Foreskin fibroblast (primary cell): ENCODE data around the genes MBD6 and ARHGEF25.

DNA sequence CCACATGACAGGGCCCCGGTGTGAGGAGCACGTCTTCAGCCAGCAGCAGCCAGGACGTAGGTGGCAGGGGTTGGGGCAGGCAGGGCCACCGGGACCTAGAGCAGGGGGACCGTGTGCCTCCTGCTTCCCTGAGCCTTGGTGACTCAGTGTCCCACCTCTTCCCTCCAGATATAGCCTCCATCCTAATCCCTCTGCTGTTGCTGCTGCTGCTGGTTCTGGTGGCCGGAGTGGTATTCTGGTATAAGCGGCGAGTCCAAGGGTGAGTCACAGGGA, 4.9 kb upstream of the NXPH4 start:
- RRBS, result 87% methylated on average over 4 of the region's 8 CpGs

DNA sequence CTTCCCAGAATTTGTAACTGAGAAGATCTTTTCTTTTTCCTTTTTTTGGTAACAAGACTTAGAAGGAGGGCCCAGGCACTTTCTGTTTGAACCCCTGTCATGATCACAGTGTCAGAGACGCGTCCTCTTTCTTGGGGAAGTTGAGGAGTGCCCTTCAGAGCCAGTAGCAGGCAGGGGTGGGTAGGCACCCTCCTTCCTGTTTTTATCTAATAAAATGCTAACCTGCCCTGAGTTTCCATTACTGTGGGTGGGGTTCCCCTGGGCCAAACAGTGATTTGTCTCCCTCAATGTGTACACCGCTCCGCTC, 2.5 kb downstream of the NDUFA4L2 start:
- RRBS, result no CpG with 5 or more reads among the region's 4 CpGs

GRCh38 chr12:57261372-57261930, 10.5 kb upstream of the STAC3 start:
- RRBS, result no CpG with 5 or more reads among the region's 3 CpGs

- RRBS, result no CpG with 5 or more reads among the region's 6 CpGs
Measured at GRCh38 chr12:57341091-57341624, 89.7 kb downstream of the R3HDM2 start.

GRCh38 chr12:57341625-57342912, 88.8 kb downstream of the R3HDM2 start:
- RRBS, result no CpG with 5 or more reads among the region's 12 CpGs

GRCh38 chr12:57409026-57409613, 21.7 kb downstream of the R3HDM2 start:
- RRBS, result no CpG with 5 or more reads among the region's 1 CpG

GRCh38 chr12:57439062-57439550, 4.5 kb downstream of the INHBC start:
- RRBS, result no CpG with 5 or more reads among the region's 2 CpGs

DNA sequence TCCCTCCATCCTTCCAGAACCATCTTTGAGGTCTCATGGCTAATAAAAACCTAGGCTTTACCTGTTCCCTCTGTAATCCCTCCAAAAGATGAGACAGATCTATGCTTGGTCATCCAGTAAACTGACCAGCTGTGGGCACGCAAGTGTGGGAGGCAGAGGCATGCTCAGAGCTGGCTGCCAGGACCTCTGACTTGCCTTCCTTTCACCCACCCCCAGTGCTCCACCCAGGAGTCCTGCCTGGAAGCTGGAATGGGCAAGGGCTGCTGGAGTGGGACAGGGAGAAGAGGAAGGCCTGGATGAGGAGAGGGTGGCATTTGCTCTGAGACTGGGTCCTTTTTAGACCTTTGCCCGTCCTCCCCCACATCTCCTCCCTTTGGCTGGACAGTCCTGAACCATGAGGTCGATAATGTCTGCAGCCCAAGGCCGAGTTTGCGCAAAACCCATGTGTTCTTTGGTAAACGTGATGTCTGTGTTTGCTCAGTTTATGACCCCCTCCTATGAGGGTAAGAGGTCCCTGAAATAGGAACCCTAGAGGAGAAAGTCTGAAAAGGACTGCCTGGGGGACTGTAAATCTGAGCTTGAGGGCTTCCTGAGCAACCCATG, 3.9 kb upstream of the INHBE start:
- RRBS, result no CpG with 5 or more reads among the region's 6 CpGs

DNA sequence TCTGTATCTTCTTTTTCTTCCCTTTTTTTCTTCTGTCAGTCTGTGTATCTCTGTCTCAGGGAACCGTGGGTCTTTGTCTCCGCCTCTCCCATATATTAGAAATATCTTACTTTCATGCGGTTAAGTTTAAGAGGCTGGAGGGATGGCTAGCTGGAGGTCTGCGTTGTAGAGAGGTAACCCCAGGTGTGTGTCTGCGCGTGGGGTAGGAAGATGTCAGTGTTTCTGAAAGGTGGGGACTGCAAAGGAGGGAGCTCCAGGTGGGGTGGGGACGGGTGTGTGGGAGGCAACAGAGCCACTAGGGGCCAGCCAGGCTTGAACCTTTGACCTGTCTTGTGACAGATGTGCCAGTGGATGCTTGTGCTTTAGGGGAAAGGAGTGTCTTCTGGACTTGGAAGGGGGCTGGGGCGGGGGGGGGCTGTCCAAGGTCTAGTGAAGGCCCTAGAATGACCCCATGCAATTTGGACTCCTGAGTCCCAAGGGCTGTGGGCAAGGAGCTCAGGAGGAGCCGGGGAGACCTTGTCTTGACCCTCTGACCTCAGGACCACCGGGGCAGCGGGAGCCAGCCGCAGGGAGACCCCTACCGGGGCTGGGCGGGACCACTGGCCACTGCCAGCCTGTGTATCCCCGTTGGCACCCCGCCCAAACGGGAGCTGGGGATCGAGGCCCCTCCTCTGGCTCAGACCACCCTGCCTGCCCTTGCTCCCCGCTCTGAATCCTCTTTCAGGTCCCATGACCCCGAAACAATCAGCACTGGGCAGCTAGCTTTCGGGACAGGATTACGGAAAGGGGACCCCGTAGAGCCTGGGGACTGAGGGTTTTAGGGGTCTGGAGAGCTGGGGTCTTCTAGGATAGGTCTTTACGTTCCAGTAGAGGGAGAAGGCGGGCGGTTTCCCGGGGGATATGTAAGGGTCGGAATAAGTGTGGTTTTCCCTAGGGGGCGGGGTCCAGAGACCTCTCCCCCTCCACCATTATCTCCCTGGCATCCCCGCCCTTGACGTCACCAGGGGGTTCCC, 1.1 kb downstream of the GLI1 start:
- RRBS, result 0% methylated on average over 4 of the region's 31 CpGs

GRCh38 chr12:57475646-57476655, 3.7 kb downstream of the ARHGAP9 start:
- RRBS, result 2% methylated on average over 7 of the region's 68 CpGs

DNA sequence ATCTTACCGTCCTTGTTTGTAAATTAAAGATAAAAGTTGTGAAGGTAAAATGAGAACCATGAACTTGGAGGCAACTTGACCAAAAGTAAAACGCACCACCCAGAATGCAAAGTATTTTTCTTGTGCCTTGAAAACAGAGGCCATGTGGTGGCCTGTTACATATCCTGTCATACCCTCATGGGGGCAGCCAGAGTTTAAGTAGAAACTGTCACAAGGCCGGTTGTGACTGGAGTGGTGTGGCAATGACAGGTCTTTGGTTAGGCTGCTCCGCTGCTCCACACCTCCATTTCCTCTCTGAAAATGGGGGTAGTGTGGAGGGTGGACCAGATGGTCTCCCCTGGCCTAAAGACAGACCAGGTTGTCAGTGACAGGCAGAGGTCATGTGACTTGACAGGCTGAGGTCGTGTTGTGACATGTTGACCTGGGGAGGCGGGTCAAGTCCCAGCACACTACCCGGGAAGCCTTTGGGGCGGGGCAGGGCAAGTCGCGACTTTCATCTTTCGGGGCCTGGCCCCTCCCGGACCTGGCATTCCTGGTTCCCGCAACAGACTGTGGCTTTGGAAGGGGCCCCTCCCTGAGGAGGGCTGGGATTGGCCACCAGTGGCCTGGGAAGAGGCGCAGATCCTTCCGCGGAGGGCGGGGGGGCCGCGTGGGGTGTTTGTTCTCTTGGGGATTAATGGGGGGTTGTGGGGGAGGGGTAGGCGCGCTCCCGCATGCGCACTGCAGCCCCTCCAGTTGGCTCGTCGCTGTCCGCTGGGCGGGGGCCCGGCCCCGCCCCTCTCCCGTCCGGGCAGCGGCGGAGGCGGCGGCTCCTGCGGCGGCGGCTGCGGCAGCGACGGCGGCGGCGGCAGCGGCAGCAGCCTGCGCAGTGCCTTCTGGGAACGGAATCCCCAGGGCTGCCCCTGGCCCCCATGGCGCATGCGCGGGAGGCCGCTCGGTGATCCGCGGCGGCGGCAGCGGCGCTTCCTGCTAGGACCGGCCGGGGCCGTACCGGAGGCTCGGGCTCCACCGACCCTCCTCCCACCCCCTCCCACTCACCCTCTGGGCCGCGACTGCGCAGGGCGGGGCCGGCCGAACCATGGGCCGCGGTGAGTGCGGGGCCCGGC, at the start of gene MBD6:
Gene MBD6 (plus strand): TSS at position 901 of the 1,106 bp plus-strand sequence.
- RRBS, result 2% methylated on average over 14 of the region's 74 CpGs

- RRBS, result no CpG with 5 or more reads among the region's 15 CpGs
Measured at GRCh38 chr12:57525950-57527170, 3.7 kb downstream of the MBD6 start.

DNA sequence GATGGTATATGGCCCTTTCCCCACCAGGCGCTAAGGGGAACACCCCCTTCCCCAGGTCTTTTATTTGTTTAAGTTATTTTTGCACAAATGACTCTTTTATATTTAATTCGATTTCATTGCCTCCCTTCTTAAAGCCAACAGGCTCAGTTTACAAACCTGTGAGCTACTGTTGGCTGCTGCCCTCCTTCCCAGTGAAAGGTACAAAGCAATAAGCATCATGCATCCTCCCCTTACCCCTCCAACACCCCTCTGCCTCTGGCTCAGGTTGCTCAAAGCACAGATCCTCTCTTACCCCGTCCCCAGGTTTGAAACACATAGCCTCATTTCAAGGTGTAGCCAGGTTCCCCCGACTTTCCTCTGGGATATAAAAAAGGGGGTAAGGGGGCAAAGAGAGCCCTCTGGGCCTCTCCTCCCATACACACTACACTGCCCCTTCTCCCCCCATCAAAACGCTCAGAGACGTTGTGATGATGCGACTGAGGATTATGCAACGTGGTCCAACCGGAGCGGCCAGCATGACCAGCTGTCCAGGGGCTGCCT, 6.9 kb downstream of the MBD6 start:
- RRBS, result no CpG with 5 or more reads among the region's 10 CpGs

DNA sequence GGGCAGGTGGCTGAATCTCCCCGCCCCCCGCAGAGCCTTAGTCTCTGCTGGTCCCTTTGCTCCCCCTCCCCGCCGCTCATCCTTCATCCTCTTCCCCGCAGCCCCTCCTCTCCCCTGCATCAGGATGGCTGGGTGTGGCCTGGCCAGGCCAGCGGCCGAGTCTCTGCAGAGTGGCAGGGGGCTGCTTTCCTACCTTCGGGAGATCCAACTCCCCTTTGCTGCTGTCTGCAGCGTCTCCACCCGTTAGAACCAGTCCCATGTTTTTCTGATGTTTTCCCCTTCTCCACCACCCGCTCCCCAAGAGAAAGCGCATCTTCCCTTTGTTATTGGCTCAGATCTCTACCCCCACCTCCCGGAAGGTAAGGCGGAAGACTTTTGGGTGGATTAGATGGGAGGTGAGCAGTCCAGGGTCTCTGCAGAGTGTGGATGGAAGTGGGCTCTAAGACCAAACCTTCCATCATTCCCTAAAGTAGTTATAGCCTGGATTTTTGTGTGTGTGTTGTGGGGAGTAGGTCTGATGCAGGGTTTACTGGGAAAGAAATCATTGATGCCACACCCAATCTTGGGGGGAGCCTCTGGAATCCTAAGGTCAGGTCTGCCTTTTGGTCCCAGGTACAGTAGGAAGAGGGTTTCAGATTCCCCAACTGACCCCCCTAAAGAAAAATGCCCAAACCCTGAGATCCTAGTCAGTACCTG, 737 bp downstream of the KIF5A start:
- RRBS, result no CpG with 5 or more reads among the region's 14 CpGs

DNA sequence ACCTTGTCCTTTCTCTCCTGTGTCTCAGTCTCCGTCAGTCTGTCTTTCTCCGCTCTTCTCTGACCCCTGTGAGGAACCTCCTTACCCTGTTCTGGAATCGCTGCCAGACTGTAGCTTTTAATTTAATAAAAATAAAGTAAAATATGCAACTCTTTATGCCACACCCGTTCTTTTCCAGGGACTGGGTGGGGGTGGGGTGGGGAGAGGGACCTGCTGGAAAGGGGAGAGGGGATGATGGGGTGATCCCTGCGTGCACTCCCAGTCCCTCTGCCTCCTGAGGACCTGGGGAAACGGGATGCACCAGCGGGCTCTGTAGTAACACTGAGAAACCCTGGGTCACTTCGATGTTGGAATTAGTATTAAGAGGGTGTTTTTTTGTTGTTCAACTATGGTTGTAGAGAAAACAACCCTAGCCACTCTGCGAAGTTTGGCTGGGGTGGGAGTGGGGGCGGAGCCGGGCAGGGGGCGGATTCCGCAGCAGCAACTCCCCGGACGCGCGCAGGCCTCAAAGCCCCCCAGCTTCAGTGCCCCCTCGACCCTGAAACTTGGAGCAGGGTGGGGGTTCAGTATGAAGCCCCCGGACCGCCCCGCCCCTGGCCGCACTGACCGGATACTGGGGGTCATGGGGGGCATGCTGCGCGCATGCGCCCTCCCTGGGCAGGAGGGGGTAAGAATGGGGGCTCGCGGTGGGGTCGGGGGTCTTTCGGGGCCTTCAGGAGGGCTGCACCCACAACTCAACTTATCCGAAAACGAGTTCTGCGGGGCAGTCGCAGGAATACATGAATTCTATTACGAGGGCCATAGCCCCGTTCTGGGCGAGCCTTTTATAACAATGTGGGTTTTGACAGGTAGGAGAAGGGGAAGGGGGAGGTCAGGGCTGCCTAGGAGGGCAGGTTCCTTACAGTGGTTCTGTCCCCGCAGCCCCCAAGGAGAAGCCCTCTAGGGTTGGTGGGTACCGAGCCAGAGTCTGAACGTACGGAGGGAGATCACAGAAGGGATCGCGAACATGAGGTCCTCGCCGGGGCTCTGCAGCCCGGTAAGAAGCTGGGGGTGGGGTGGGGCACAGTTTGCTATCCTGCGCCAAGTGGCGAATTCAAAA, 1.2 kb upstream of the ARHGEF25 start:
- RRBS, result 9% methylated on average over 5 of the region's 48 CpGs

DNA sequence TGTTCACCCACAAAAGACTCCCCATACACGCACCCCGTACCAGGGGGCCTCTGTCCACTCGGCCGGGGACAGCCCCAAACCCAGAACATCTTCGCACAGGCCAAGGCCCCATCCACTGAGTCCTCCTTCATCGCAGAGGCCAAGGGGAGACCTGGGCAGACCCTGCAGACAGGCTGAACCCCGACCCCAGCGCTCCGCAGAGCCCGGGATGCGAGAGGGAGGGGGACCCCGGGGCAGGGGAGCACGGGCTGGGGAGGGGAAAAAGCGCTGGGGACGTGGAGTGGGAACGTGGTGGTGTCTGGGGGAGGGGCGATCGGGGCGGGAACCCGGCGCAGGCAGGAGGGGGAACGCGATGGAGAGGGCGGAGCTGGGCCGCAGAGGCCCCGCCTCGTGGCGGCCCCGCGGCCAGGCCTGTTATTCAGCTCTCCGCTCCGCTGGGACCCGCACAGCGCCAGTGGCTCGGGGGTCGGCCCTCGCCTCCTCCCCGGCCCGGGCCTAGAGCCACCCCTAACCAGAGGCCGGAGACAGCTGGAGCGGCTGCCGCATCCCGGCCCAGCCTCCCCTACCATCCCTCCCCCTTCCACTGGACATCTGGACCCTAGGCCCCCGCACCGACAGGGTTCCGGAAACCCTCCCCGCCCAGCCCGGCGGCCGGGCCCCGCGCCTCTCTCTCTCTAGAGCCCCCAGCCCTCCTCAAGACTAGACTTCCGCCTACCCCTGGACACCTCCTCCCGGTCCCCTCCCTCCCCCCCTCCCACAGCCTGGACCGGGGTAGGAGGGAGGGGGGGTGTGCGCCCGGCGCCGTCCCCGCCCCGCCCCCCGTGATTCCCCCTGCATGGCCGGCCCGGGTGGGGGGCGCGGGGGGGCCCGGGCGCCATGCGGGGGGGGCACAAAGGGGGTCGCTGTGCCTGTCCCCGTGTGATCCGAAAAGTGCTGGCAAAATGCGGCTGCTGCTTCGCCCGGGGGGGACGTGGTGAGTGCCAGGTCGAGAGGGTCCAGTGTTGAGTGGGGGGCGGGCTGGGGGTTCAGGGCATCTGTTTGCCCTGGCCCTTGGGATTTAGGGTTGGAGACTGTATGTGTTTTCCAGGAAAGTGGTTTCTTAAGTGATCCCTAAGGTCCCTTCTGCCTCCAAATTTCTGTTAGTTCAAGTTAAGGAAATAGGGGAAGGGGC, at the start of gene ARHGEF25:
Gene ARHGEF25 (plus strand): TSS at position 417 of the 1,171 bp plus-strand sequence.
- RRBS, result 2% methylated on average over 31 of the region's 78 CpGs

DNA sequence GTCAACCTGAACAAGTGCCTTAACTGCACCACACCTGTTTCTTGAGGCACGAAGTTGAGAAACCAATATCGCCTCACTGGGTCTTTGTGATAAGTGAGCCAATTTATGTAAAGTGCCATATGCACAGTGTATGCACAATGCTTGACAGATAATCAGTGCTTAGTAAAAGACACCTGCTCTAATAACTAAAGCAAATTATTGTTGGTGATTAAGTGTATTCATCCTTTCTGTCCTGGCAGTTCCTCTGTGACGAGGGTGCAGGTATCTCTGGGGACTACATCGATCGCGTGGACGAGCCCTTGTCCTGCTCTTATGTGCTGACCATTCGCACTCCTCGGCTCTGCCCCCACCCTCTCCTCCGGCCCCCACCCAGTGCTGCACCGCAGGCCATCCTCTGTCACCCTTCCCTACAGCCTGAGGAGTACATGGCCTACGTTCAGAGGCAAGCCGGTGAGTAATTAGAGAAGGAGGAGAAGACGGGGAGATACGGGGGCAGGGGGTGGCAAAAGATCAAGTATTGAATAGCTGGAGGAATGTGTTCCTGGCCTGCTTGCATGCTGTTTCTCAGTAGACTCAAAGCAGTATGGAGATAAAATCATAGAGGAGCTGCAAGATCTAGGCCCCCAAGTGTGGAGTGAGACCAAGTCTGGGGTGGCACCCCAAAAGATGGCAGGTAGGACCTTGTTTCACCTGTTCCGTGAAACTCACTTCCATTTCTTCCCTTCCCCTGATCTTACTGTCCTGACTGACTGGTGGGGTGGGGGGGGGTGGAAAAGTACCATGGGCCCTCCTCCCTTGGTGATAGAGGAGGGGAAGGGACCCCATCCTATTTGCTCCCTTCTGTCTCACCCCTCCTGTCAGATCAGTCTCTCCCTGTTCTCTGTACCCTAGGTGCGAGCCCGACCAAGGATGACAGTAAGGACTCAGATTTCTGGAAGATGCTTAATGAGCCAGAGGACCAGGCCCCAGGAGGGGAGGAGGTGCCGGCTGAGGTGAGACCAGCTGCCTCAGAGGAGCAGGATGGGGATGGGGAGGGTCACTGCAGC, 21.9 kb downstream of the OS9 start:
- RRBS, result 83% methylated on average over 2 of the region's 19 CpGs

DNA sequence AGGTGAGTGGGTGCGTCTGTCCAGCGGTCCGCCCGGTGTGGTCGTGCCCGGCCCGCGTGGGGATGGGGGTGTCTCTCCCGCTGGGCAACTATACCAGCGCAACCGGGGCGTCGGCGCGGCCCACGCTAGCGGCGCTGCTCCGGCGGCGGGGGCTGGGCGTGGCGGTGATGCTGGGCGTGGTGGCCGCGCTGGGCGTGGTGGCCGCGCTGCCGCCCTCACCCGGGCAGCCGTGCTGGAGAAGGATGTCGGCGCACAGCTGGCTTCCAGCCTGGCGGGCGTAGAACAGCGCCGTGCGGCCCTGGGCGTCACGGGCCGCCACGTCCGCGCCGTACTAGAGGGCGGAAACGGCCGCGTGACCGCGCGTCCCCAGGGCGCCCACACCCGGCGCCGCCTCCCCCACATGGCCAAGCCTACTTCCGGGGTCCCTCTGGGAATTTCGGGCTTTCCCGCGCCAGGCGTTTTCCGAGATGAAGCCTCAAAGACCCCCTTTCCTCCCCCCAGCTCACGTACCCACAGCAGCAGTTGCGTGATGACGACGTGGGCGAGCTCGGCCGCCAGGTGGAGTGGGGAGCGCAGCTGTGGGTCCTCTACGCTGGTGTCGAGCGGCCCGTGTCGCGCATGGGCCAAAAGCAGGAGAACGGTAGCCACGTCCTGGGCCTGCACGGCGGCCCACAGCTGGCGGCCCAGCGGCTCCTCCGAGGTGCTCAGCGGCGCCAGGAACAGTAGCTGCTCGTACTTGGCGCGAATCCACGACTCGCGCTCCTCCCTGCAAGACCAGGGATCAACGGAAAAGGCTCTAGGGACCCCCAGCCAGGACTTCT, 11.9 kb downstream of the AGAP2 start:
- RRBS, result 2% methylated on average over 27 of the region's 93 CpGs

DNA sequence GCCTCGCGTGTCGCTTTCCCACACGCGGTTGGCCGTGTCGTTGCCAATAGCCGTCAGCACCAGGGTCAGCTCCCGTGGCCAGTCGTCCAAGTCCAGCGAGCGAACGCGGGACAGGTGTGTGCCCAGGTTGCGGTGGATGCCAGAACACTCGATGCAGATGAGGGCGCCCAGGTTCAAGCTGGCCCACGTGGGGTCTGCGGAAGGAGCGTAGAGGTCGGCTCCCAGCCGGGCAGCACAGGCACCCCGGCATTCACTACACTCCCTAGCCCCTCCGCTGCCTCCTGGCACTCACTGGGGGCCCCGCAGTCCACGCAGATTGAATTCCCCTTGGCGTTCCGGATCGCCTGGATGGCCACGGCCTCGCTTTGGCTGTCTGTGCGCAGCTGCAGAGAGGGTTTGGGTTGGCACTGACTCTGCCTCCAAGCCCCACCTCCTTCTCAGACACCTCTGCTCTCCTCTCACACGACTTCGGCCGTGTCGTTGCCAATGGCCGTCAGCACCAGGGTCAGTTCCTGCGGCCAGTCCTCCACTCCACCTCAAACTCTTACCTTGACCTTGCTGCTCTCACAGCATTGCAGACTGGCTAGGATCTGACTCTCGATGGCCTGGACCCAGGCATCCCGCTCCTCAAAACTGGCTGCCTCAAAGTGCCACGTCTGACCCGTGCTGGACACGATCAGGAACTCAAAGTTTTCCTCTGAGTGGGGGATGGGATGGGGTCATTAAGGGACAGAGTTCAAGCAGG, 11.0 kb downstream of the AGAP2 start:
- RRBS, result 45% methylated on average over 5 of the region's 43 CpGs

GRCh38 chr12:57737861-57738359, 632 bp downstream of the AGAP2 start:
- RRBS, result 1% methylated on average over 30 of the region's 58 CpGs